Prostate gland (tissue), 2 donors: ENCODE data around the genes TEX22 and TMEM121.

DNA sequence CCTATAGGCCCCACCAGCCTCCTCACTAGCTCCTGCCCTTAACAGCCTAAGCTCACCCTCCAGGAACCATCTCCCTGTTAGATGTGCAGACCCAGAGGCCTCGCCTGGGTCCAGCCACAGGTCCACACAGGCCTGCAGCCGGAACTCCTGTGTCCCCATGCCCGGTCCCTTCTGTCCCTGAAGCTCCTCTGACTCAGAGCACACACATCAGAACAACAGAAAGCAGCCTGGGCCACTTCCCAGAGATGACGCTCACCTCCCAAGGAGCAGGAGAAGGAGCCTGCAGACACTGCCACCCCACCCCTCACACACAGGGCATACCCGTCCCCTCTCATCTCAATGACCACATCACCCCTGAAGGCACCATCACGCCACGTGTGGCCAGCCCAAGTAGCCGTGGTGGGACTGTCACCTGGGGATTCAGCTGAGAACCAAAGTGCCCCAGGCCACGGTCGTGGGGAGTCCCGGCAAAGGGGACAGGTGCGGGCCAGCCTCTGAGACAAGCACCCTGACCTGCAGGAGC is 5.7 kb downstream of the AKT1 start:
- PRO-cap: unidirectional peak, minus-strand start at position 190 of the sequence
- RAMPAGE, long total RNA, 2 experiments: no peak in any of the 2 experiments

GRCh38 chr14:104799535-104800103 is 1.3 kb upstream of the ZBTB42 start:
- PRO-cap: no peak
- RAMPAGE, long total RNA, 2 experiments: no peak in any of the 2 experiments

DNA sequence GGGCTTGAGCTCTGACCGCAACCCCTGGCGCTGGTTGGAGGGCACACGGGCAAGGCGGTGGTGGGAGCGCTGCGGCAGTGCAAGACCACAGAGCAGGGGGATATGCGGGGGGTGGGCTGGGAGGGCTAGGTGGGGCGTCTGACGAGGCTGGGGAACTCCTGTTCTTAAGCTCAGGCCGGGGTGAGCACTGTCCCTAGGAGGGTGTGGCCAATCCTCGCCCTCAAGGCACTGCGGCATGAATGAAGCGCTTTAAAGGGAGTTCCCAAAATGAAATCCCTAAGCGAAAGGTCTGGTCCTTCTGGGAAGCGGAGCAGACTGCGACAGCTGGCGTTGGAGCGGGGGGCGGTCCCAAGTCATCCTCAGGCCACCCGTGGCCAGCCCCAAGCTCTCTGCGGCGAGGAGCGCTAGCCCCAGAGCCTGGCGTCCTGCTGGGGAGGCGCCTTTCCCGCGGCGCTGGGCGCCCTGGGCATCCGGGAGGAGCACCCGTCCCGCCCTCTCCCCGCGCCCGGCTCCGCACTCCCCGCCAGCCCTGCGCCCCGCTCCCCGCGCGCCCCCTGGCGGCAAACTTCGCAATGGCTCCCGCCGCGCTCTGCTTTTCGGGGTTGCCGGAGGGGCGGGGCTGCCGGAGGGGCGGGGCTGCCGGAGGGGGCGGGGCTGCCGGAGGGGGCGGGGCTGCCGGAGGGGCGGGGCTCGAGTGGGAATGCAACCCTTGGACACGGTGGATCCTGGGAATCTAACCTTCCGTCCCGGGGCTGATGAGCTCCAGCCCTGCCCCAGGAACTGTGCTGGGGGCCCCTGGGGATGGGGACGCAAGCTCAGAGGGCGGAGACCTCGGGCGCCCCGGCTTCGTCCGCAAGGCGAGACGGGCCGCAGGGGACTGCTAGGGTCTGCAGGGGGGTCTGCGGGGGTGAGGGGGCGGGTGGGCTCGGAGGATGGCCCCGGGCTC is 25.4 kb downstream of the ZBTB42 start:
- PRO-cap: bidirectional peak, plus-strand start at position 736 of the sequence, minus-strand start at position 569 of the sequence
- RAMPAGE, long total RNA, 2 experiments: no peak in any of the 2 experiments

- PRO-cap: no peak
- RAMPAGE, long total RNA, 2 experiments: no peak in any of the 2 experiments
Observed at GRCh38 chr14:105018132-105018574, 2.7 kb downstream of the CDCA4 start.

DNA sequence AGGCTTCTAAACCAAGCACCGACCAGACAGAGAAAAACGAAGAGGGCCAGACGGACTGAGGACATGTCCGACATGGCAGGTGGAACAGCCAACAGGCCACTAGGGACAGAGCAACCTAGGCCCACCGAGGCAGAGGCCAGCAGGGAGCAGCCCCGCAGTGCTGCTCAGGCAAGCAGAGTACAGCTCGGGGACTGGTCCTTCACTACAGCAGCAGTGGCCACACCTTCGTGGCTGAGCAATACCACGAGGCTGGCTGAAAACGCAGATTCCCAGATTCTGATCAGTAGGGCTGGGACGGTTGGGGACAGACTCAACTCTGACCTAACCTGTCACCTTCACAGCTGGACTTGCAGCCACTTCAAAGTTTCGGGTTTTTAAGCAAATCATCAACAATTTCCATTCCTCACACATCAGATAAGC is 1.7 kb downstream of the CDCA4 start:
- PRO-cap: no peak
- RAMPAGE, long total RNA, 2 experiments: no peak in any of the 2 experiments

DNA sequence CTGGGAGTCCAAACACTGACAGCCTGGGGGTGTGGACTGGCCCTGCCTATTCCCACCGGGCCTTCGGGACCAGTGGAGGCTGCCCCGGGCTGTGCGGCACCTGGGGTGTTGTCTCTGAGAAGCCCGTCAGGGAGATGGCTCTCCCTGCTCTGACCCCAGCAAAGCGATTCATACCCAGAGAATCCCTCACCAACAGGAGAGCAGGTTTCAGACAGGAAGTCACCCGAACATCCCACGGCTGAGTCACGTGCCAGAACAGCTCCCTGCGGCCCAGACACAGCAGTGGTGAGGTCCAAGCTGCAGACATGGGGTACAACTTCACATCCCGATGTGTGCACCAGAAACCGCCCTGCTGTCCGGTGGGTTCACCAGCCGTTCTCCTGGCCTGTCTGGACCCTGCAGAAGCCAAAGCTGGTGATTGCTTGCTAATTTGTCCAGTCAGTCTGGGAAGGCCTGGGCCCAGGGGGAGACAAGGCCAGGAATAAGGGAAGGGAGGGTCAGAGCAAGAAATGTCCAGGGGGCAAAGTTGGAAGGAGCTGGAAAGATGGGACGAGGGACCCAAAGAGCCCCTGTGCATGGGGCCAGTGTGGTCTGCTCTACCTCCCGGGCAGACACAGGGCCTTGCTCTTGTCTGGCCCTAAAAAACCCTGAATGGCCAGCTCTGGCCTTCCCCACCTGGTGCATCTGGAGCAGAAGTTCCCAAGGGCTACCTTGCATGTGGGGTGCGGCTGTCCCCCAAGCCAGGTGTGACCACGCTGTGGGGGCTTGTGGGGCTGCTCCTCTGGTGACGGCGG is 2.2 kb upstream of the GPR132 start:
- PRO-cap: no peak
- RAMPAGE, long total RNA, 2 experiments: no peak in any of the 2 experiments

DNA sequence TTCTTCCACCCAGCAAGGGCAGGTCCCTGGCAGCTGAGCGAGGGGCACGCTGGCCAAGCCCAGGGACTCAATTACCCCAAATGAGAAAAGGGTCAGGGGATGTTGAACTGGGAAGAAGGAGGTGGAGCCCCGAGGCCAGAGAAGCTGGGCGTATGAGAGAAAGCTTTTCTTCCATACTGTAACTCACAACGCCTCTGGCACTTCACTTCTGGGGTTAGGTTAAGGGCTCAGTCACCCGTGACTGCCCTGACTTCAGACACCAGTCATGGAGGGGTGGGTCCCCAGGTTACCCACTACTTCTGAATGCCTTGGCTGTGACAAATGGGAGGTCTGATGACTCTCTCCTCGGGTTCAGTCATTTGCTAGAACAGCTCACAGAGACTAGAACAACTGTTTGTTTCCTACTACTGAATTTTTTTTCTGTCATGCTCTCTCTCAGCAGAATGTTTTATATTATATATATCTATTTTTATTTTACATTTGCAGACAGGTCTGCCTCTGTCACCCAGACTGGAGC is 5.6 kb upstream of the GPR132 start:
- PRO-cap: no peak
- RAMPAGE, long total RNA, 2 experiments: no peak in any of the 2 experiments

- PRO-cap: no peak
- RAMPAGE, long total RNA, 2 experiments: no peak in any of the 2 experiments
Observed at GRCh38 chr14:105150890-105151106, 17.8 kb downstream of the JAG2 start.

DNA sequence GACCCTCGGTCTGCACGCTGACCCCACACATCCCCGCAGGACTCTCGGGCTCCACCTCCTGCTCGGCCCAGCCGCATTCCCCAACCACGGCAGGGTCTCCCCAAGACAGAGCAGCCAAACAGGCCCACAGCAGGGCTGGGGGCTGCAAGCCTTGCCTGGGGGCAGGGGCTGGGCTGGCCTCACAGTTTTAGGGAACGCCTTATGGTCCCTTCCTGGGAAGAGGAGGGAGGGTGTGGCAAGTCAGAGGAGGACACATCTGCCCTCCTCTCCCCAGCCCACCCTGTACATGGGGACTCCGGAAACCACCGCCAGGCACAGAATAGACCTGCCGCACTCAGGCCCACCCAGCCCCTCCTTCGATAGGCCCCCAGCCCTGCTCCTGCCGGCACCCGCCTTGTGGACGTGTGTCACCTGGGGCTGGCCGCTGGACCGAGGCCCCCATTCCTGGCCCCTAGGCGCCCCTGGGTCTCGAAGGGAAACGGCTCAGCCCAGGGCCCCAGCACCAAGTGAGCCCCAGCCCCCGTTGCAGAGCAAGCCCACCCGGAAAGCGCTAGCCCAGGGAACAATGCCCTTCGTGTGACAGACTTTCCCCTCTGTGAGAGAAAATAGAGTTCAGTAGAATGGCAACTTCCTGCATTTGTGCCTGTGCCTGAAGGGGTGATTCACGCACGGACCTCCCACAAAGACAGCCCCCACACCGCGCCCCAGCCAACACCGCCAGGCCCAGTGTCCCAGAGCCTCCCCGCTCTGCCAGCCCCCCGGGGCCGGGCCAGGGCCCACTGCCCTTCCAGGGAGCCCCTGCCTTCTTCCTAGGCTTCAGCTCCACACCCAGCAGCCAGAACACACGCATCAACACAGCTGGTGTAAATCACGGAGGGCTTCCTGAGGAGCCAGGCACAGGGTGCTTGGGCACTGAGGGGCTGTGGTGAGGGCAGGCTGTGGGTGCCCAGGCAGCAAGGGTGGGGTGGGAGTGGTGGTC is 12.0 kb upstream of the NUDT14 start:
- PRO-cap: no peak
- RAMPAGE, long total RNA, 2 experiments: no peak in any of the 2 experiments

GRCh38 chr14:105293994-105294911 is 6.5 kb downstream of the BRF1 start:
- PRO-cap: no peak
- RAMPAGE, long total RNA, 2 experiments: no peak in any of the 2 experiments

DNA sequence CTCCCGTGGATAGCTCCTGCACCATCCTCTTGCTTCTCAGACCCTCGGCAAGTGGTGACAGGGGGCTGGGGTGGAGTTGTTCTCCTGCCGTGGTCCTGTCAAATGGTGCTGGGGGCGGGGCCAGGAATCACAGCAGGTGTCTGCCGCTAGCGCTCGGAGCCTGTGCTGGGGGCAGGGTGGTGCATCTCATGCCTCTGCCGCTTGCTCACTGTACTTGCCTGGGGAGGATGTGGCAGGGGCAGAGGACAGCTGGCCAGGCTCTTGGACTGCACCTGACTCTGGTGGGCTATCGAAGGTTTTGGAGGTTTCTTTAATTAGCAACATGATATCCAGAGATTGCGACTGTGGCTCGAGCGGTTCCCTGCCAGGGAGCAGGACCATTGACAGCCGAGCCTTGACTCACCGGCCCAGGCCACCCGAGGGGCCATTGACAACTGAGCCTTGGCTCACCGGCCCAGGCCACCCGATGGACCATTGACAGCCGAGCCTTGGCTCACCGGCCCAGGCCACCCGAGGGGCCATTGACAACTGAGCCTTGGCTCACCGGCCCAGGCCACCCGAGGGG is 12.9 kb downstream of the PACS2 start:
- PRO-cap: no peak
- RAMPAGE, long total RNA, 2 experiments: no peak in any of the 2 experiments

DNA sequence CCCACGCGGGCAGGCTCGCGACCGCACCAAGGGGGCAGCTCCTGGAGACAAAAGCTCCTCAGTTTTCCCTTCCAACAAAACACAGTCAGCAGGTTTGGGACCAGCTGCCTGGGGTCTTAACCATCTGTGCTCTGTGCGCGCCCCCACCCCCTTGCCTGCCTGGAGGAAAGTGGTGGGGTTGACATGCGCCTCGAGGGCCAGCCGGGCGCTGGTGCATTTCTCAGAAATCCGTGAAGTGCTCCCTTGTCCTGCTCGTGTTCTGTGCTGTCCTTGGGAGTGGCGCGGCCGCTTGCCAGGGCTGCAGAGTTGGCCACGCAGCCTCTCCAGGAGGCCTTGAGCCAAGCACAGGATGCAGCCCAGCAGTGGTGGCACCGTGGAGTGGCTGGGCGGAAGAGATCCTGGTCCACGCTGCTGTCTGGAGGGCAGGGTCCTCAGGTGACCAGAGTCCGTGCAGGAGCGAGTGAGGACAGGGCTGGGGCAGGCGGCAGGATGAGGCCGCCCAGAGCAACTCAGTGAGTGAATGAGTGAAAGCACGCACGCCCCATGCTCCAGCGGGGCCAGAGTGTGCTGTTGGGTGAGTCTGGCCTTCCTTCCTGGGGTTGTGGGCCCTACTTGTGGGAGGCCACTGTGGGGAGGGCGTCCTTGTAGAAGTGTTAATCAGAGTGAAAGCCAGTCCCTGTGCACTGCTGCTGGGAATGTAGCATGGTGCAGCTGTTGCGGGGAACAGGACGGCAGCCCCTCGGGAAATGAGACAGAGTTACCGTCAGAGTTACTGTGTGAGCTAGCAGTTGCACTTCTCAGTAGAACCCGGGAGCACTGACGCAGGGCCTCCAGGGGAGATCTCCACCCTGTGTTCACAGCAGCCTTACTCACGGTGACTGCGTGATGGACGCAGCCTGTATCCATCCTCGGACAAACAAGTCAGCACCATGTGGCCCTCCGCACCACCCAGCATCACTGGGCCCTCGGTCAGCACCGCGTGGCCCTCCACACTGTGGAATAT is 21.8 kb downstream of the PACS2 start:
- PRO-cap: no peak
- RAMPAGE, long total RNA, 2 experiments: no peak in any of the 2 experiments

GRCh38 chr14:105392566-105393112 is 5.7 kb upstream of the TEX22 start:
- PRO-cap: no peak
- RAMPAGE, long total RNA, 2 experiments: no peak in any of the 2 experiments

- PRO-cap: bidirectional peak, plus-strand start at chr14:105398516, minus-strand start at chr14:105398479
- RAMPAGE, long total RNA, 2 experiments: start-site peak on the plus strand in 2 of 2 experiments, at chr14:105398505-105398586 at its widest, 15 to 21 reads per replicate
Observed at GRCh38 chr14:105397814-105398660, at the start of gene TEX22. Gene TEX22 (plus strand): TSS chr14:105398538.

- PRO-cap: unidirectional peak, minus-strand start at chr14:105411456; unidirectional peak, minus-strand start at chr14:105411491
- RAMPAGE, long total RNA, 2 experiments: no peak in any of the 2 experiments
Observed at GRCh38 chr14:105410931-105412274, 8.2 kb upstream of the MTA1 start.

GRCh38 chr14:105475072-105475795 is 613 bp downstream of the CRIP2 start:
- PRO-cap: bidirectional peak, plus-strand start at chr14:105475859, minus-strand start at chr14:105475727
- RAMPAGE, long total RNA, 2 experiments: no peak in any of the 2 experiments

- PRO-cap: bidirectional peak, plus-strand start at chr14:105526603, minus-strand start at chr14:105526417
- RAMPAGE, long total RNA, 2 experiments: no peak in any of the 2 experiments
Observed at GRCh38 chr14:105526048-105527079, at the start of gene TMEM121. Gene TMEM121 (plus strand): TSS chr14:105526583.

GRCh38 chr14:105817754-105818473 is 291.5 kb downstream of the TMEM121 start:
- PRO-cap: no peak
- RAMPAGE, long total RNA, 2 experiments: no peak in any of the 2 experiments

DNA sequence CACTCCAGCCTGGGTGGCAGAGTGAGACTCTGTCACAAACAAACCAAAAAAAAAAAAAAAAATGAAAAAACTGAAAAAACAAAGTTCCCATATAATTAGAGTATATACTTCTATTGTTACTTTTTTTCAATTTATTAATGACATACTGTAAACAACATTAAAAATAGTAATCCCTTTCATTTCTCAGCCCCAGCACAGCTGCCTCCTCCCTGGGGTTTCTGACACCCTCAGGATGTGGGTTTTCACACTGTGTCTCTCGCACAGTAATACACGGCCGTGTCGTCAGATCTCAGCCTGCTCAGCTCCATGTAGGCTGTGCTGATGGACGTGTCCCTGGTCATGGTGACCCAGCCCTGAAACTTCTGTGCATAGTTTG is 459.9 kb downstream of the TMEM121 start:
- PRO-cap: no peak
- RAMPAGE, long total RNA, 2 experiments: no peak in any of the 2 experiments

DNA sequence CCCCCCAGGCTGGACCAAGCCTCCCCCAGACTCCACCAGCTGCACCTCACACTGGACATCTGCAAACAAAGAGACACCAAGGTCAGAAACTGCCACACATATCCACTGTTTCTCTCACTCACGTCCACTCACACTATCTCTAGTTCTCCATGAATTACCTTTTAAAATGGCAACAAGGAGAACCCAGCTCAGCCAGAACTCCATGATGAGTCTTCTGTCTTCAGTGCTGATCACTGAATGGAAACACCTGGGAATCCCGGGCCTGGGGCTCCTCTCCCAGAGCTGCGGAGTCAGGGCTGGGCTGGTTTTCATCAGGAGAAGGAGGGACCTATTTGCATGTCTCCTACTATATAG is 562.0 kb downstream of the TMEM121 start:
- PRO-cap: no peak
- RAMPAGE, long total RNA, 2 experiments: no peak in any of the 2 experiments